UCH-1 (cell line): ENCODE results near the gene ODF2L.

- RRBS, result 5% methylated on average over 8 of the region's 48 CpGs
These were observed 415 bp upstream of the ADGRL2 start for GRCh38 chr1:81800252-81800786.

DNA sequence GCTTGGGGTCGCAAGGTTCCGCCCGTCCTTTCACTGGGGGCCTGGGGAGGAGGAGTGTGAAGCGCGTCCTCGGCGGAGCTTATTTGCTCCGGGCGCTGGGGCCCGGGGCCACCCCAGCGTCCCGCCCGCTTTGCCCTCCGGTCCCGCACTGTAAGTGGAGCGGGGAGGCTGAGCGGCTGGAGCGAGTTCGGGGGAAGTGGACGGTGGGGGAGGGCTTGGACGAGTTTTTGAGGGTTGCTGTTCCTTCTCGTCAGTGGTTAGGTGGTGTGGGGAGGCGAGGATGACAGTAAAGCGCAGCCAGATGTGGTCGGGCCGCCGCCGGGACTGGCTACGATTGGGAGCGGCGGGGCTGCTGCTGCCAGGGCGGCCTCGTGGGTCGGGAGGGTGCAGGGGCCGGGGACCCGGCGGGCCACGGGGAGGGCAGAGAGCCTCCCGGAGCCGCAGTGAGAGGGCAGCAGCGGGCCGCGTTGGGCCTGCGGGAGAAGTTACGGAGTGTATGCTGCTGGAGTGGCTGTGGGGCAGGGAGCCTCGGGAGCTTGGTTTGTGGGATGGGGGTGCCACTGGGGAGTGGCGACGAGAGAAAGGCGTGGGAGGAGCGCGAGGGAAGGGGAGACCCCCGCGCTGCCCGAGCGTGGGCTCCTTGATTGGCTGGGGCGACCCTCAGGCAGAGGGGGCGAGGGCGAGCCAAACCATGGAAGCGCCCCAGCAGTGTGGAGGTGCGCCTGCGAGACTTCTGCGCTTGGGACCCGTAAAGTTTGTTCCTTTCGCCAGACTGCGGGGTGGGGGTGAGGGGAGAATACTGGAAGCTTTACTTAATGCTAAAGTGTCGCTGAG is 2.1 kb downstream of the ADGRL2 start:
- RRBS, result 4% methylated on average over 13 of the region's 66 CpGs

DNA sequence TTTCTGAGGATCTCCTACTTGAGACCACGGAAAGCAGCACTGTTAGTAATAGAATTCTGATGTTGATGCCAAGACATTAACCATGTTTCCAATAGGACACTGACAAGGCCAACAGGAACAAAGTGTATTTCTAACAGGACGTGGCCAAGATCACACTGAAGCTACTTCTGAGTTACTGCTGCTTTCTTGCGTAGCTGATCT is 848.4 kb downstream of the TTLL7 start:
- RRBS, result no CpG with 5 or more reads among the region's 3 CpGs

DNA sequence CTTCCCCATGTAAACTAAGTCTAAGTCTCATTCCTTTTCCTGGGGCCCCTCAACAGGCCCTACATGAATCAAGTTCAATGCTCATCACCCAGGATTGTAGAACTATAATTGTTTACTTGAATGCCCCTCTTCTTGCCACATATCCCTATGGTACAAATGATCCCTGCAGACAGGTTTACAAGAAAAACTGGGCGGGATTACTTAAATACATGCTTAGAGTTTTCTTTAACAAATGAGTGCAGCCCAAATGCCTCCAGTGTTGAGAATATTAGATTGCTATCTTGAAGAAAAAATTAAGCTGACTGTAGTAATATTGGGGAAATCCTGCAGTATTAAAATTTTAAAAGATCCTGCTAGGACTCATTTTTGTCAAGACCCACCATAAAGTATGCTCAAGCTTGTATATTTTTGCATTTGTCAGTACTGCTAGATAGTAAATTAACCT is 331.2 kb downstream of the TTLL7 start:
- RRBS, result no CpG with 5 or more reads among the region's 1 CpG

DNA sequence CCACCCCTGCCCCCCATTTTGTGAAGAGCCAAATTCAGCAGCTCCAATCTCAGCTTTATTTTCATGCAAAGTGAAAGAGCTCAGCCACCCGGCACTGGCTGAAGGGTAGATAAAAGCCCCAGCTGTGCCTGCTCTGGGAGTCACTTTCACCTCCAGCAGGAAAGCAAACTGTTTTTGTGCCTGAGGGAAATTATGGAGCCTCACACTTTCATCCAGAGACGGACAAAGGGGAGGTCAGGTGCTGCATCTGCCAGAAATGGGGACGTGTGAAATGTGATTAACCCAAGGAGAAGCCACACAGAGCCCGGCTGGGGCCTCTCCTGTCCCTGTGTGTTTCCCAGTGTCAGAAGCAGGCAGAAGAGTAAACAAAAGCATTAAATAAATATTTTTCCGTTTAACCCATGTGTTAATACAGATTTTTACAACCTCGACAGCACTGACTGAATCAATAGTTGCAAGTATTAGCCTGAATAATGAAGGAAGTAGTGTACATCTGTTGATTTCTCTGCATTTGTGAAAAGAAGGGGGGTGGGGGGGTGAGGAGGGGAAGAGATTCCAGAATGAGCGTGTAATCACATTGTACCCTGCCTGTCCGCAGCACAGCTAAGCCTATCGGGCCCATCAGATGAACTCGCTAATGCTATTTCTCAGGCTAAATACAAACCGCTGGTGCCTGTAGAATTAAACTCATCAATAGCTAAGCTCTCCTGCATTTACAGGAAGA is 305.8 kb downstream of the TTLL7 start:
- RRBS, result no CpG with 5 or more reads among the region's 11 CpGs

- RRBS, result no CpG with 5 or more reads among the region's 2 CpGs
These were observed 234.6 kb downstream of the TTLL7 start for GRCh38 chr1:83764371-83764737.

DNA sequence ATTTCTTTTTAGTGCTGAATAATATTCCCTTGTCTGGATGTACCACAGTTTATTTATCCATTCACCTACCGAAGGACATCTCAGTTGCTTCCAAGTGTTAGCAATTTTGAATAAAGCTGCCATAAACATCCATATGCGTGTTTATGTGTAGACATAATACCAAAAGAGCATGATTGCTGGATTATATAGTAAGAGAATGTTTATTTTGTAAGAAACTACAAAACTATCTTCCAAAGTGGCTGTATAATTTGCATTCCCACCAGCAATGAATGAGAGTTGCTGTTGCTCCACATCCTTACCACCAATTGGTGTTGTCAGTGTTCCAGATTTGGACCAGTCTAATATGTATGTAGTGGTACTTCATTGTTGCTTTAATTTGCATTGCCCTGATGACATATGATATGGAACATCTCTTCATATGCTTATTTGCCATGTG is 28.2 kb upstream of the SAMD13 start:
- RRBS, result no CpG with 5 or more reads among the region's 2 CpGs

- RRBS, result 4% methylated on average over 17 of the region's 48 CpGs
These were observed 2.6 kb upstream of the SAMD13 start for GRCh38 chr1:84298675-84299445.

DNA sequence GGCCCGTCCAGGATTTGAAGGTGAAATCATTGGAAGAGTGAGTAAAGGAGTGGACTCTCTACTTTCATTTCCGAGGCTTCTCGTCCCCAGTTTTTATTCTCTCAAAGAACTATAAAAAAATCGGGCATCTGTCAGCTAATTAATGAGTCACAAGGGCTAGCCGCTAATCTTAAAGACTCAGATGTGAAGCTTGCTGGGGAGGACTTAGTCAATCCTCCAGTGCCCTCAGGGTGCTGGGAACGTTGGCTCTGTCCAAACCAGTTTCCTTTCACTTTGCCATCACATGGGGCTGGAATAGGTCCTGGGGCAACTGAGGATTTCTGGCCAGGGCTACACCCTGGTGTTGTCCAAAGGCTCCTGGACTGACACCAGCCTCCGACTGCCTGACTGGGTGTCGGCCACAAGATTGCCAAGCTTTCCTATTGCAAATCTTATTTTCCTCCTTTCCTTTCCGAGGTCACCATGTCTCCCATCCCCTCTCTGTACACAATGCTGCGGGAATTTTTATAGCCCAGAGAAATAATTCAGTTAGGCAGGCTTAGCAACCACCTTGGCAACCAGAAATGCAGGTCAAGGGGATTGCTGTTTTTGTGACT is 29.7 kb upstream of the CTBS start:
- RRBS, result no CpG with 5 or more reads among the region's 10 CpGs

DNA sequence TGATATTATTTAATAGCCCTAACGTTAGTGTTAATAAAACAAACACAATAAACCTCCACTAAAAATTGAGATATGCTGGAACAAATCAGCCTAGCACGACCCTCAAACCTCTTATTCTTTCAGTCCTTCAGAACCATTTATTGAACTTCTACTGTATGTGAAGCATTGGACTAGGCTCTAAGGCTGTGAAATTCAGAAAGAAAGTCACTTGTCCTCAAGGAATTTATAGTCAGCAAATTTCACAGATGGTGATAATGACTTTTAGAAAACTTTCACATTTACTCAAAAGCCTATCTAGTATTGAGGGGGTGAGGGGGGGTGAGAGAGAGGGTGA is 66.1 kb upstream of the SSX2IP start:
- RRBS, result no CpG with 5 or more reads among the region's 2 CpGs

- RRBS, result no CpG with 5 or more reads among the region's 2 CpGs
These were observed 1.9 kb downstream of the SYDE2 start for GRCh38 chr1:85198795-85199414.

- RRBS, result no CpG with 5 or more reads among the region's 6 CpGs
These were observed 13.5 kb upstream of the BCL10 start for GRCh38 chr1:85289868-85290469.

DNA sequence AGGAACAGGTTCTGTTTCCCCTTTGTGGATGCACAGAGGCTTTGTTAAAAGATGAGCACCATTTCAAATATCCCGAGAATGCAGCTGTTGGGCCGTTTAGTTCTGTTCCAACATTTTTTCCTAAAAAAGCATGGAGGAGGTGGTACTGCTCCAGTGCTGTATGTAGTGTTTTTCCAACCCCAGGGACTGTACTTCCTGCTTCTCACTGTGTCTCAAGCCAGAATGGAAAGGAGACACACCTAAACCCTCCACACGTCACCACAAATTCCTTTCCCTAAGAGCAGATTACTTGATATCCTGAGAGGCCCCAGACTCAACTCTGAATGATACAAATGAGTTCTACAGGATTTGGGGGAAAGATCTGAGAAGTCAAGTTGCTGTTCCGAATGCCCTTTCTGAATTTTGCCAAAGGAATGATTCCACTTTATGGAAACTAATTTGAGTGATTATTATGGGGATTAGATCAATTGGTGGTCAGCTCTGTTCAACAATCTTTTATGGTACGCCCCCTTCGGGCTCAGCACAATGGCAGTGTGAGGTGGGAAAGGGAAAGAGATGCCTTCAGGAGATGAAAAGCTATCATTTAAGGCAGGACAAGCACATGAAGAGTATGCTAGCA is 54.0 kb upstream of the BCL10 start:
- RRBS, result no CpG with 5 or more reads among the region's 6 CpGs

DNA sequence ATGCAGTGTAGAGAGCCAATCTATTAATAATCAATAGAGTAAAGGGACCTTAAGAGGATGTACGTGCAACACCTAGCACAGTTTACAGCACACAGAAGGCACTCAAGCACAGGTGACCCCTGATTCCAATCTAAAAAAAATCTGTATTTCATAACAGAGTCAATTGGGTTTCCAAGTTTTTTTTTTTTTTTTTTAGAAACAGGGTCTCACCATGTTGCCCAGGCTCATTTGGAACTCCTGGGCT is 74.4 kb upstream of the BCL10 start:
- RRBS, result no CpG with 5 or more reads among the region's 1 CpG

GRCh38 chr1:85404238-85404947 is 60.6 kb downstream of the DDAH1 start:
- RRBS, result no CpG with 5 or more reads among the region's 6 CpGs

DNA sequence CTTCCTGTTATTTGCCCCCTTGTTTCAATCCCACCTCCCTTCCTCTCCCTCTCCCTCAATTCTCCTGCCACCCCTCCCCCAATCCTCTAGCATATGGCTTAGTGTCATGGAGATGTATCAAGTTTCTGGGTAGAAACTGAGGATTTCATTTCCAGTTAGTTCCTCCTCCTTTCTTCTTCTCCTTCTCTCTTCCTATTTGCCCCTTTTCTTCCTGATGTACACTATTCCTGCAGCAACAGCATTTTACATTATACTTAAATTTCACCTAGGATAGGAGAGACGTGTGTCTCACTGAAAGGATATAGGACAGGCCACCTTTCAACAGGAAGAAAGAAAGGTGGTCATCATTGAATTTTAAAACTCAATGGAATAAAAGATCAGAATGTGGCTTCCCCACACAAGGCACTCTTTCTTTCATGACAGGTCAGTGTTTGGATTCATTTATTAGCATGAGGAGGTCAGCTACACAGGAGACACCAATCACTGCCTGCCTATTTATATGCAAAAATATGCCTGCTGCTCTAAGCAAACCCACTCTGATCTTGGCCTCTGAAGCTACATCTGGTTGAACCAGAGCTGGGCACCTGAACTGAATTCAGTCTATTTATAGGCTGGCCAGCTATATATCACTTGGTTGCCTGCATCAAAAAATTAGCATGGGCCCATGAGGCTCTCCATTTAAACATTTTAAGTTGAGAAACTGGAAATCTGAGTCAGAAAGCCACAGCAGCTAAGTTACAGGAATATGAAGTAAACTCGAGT is 18.1 kb downstream of the DDAH1 start:
- RRBS, result no CpG with 5 or more reads among the region's 2 CpGs

DNA sequence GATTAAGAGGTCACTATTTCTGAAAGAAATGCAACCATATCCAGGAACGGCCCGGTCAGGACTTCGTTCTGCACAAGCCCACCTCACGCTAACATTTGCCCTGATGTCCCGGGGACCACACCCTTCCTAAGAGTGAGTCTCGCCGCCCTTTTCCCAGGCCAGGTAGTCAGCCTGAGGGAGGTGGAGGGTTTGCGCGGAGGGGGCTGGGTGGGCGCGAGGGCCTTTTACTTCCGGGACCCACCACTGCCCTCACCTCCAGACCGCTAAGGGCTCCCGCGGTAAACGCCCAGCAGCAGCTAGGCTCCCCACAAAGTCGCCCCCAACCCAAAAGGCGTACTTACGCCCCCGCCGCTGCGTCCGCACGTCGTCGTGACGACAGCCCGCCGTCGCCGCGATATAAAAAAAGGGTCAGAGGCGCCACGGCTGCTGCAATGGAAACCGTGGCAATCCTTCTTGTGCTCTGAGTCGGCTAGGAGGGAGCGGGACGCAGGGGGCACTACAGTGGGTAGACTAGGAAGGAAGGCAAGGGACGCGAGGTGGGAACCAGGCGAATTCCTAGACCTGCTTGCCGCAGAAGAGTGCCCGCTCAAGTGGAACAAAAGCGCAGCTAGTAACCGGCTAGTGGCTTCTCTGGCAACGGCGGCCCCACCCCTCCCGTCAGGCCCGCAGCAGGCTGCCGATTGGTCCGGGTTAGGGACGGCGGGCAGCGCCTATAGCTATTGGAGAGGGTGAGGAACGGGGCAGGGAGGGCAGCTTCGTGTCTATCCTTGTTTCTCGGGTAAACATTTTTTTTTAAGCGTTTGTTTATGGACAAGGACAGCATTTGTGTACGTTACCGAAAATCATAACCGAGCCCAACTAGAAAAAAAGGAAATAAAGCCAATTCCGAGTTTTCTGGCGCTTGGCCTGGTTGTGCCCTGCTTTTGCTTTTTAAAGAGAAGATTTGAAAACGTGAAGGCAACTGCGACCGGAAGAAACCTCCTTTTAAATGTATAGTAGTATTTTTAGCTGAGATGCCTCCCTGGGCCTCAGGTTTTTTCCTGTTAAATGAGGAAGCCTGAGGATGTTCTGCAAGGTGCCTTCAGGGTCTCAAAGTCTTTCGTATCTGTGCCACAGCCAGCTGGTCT is at the start of gene ODF2L:
Gene ODF2L (minus strand): TSS at position 632 of the 1,127 bp plus-strand sequence.
- RRBS, result 9% methylated on average over 11 of the region's 67 CpGs

- RRBS, result 46% methylated on average over 2 of the region's 7 CpGs
These were observed 34.8 kb downstream of the CLCA1 start for GRCh38 chr1:86503552-86503831.

- RRBS, result no CpG with 5 or more reads among the region's 8 CpGs
These were observed 35.0 kb downstream of the CLCA1 start for GRCh38 chr1:86503832-86504043.